Mononuclear cell (primary cell): ENCODE results near the gene PITPNA.

DNA sequence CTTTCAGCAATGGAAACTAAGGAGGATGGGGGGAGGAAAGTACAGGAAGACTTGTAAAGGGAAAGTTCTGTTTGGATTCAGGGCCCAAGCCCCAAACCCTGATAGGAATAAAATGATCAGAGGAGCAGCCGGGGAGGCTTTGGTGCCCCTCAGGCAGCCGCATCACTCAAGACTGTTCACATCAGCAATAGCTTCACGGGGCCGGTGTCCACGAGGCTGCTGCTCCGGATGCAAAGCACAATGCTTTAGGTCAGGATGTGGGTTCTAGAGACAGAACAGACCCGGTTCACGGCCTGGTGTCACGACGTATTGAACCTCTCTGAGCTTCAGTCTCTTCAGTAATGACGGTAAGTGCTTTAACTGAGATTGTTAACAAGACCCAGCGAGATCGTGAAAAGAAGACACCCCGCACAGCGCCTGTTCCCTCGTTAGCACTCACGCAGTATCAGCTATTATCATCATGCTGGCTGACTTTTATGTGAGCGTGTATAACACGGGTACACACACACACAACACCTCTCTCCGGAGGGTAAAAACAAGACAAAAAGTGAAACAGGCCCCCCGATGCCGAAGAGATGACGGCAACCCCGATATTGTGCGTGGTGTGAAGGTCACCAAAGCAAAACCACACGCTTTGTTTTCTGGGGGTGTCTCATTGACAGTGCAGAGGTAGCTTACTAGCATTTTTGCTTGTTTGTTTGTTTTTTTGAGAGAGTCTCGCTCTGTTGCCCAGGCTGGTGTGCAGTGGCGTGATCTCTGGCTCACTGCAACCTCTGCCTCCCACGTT, 21.4 kb upstream of the ABR start:
- RRBS: 22% methylated on average over 6 of the region's 29 CpGs

DNA sequence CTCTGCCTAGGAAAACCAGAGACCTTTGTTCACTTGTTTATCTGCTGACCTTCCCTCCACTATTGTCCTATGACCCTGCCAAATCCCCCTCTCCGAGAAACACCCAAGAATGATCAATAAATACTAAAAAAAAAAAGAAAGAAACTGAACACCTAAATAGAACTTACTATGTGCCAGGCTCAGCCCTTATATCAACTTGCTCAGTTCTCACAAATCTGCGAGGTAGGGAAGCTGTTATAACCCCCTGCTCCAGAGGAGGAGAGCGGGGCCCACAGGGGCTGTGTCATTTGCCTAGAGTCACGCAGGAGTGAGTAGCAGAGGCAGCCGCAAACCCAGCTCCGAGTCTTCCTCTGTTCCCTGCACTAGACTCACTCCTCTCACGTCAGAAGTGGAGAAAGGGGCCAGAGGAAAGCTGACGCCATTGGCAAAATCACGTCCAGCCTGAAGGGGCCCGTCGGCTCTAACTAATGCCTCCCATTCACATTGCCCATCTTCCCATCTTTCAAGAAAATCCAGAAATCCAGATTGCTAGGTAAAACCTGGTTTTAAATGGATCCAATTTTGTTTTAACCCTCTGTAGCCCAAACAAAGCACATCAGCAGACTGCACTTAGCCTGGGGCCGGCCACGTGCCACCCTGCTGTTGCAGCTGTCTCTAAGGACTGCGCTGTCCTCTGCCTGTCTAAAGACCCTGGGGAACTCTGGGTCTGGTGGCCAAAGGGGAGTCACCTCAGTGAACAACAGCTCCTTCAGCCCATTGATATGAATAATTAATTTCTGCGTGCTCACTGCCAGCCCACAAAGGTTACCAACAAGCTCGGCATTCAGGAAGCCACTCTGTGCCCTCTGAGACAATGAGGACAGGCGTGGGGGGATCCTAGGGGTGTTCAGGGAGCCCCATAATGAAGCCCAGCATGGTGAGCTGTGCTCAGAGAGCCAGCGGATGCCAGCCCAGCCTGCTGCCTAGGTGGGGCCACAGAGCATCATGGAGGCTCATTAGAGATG, 36.6 kb upstream of the ABR start:
- RRBS: no CpG with 5 or more reads among the region's 18 CpGs

DNA sequence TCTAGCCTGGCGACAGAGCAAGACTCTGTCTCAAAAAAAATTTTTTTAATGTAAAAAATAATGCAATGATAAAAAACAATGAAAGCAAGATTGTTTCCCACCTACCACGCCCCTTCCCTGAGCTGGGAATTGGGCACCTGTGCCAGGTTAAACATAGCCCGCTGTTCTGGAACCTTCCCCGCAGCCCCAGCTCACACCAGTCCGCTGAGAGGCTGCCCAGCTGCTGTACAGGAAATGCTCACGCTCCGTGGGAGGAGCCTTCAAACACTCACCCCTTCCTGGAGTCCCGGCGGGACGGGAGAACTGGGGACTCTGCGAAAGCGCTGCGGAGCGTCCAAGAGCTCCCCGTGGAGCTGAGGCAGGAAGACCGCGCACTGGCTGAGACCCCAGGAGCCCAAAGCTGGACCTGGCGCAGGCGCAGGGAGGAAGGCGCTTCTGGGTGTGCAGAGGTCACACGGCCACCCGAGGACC, 16.6 kb upstream of the BHLHA9 start:
- RRBS: no CpG with 5 or more reads among the region's 22 CpGs

DNA sequence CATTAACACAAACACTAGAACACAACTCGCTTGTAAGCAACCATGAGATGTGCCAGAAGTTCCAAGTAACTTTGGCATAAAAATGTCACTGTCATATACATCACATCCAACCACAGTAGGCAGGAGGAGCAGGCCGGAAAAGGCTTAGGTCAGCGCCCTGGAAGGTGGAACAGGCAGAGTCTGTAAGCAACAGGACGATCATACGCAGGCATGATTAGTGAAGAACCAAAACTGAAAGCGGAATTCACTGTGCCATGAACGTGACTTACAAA, 52.4 kb downstream of the YWHAE start:
- RRBS: no CpG with 5 or more reads among the region's 7 CpGs

- RRBS: 100% methylated on average over 3 of the region's 11 CpGs
These were observed 21.4 kb upstream of the YWHAE start for GRCh38 chr17:1421432-1421873.

GRCh38 chr17:1463169-1463783, 7.2 kb upstream of the CRK start:
- RRBS: 1% methylated on average over 3 of the region's 12 CpGs

GRCh38 chr17:1517840-1518745, 1.7 kb upstream of the INPP5K start:
- RRBS: no CpG with 5 or more reads among the region's 6 CpGs

- RRBS: no CpG with 5 or more reads among the region's 9 CpGs
These were observed 22.3 kb upstream of the INPP5K start for GRCh38 chr17:1538628-1539206.

DNA sequence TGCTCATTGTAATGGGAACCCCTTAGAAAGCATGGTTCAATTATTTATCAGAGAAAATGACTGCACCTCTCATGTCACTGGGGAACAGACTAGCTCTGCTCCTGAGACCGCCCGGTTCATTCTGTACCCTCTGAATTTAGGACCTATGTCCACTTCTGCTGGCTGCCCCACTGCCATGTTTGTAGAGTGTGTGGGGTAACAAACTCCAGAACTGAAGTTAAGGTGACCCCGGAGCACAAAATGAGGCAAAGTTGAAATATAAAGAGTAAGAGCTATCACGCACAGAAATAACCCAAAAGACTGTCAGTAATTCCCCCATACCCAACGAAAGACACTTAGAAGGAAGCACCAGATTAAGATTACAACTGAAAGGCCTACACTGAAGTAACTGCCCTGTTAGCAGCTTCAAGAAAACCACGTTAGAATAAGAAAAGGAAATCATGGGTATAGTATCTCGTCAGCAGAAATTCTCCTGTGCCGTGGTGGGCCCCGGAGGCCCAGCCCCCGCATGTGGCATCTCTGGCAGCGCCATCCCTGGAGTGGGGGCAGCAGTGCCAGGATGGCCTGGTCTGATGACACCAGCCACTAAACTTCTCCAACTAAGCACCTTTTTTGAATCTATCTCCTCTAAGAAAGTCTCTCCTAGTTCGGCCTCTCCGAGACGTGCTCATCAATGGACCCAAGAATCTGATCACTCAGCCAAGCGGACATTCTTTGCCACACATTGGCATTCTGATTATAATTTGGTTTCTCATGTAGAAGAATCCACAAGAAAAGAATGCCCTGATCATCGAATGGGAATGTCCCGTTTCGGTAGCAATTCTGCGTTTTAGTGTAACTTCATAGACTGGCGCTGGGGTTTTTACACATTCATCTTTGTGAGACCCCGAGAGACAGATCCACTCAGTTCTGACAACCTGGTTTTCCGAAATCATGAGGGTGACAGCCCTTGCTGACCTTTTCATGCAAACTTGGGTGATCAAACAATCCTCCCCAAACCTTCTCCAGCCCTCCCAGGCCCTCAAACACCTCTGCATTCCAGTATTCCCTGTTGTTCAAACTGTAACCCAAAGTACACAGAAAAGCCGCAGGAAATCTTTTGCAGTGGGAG, 18.7 kb downstream of the PITPNA start:
- RRBS: 100% methylated on average over 2 of the region's 23 CpGs

DNA sequence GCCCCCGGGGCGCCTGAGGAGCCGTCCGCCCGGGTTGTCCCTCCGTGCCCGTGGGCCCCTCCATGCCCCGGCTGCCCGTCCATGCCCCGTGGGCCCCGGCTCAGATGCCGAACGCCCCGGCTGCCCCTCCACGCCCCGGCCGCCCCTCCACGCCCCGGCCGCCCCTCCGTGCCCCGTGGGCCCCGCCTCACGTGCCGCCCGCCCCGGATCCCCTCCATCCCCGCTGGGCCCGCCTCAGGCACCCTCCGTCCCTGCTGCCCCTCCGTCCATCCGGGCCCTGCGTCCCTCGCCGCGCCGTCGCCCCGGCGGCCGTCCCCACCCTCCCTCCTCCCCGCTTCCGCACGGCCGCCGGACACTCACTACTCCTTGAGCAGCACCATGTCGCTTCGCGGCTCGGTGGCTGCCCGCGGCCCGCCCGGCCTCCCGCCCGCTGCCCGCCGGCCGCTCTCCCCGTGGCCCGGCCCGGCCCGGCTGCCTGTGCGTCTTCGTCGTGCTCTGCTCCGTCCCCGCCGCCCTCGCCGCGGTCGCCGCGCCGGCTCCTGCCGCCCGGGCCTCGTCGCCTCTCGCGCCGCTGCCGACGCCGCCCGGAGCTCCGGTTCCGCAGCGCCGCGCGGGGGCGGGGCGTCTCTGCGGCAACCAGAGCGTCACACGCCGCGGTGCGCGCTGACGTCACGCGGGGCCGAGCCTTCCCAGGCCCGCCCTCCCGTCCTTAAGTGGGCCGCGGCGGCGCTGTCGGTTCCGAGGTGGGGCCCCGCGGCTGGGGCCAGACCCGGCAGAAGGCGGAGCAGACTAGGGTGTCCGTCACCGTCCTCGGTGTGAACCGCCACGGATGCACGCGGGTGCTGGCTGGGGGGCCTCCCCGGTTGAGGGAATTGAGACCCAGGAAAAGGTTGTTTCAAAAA, at the start of gene PITPNA:
Gene PITPNA (minus strand): TSS at position 612 of the 902 bp plus-strand sequence.
- RRBS: 2% methylated on average over 63 of the region's 126 CpGs

- RRBS: no CpG with 5 or more reads among the region's 38 CpGs
These were observed 11.8 kb upstream of the PITPNA start for GRCh38 chr17:1574099-1575073.

DNA sequence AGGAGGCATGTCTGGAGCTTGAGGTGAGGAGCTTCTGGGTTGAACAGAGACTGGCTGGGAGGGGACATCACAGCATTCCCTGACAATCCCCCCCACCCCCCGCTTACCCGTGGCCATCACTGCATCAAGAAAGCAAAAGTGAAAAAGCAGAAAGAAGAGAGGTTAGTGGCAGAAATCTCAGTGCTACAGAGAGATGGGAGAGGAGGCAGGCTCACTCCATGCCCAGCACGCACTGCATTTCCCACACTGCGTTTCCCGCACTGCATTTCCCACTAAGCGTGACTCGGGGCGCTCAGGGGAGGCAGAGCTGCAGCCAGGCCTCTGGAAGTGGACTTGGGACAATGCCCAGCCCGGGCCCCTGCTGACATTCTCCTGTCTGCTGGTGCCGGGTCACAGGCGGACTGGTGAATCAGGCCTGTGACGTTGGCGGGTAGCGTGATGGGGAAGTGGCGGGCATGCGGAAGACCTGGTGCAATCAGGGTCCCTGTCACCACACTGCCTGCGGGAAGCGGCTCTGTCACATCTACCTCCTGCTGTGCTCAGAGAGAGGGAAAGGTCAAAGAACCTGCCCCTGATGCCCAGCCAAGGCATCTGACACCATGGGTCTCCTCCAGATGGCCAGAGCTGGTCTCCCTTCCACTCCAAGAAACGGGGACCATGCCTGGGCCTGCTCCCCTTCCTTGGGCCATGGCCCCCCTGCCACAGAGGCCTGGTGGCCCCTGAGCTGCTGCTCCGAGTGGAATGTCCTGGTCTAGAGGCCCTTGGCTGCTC, 24.4 kb upstream of the PITPNA start:
- RRBS: no CpG with 5 or more reads among the region's 20 CpGs

GRCh38 chr17:1604701-1605566, 23.7 kb downstream of the SLC43A2 start:
- RRBS: 72% methylated on average over 19 of the region's 40 CpGs

DNA sequence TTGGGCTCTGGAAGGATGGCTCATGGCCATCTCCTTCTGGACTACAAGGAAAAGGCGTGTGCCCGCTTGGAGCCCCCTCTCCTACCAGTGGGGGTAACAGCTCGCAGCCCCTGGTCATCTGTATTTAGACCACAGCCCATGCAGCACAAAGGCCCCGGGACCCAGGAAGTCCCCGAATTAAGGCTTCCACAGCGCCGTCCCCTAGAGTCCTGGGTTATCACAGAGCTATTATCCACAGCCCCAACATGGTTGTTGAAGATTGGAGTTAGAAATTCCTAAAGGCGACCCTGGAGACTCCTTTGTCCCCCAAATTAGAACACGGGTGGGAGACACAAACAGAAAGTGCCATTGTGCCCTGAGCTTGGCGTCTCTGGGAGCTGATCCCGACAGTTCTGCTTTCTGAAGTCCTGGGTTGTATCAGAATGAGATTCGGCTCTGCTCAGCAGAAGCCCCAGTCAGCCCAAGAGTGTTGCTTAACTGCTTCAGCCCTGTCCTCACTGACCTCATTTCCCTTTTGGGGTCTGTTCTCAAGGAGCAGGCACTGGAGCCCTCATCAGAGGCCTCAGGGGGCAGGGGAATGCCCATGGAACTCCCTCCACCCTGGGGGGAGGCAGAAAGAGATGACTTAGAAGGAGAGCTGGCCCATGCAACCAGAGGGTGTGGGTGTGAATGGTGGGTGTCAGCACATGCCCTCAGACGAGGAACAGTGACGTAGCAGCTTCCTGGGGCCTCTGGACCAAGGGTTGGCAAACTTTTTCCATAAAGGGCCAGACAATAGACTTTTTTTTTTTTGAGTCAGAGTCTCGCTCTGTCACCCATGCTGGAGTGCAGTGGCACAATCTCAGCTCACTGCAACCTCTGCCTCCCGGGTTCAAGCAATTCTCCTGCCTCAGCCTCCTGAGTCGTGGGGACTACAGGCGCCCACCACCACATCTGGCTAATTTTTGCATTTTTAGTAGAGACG, 21.4 kb downstream of the SLC43A2 start:
- RRBS: no CpG with 5 or more reads among the region's 19 CpGs

- RRBS: 44% methylated on average over 4 of the region's 14 CpGs
These were observed 10.9 kb downstream of the SLC43A2 start for GRCh38 chr17:1617774-1618187.

- RRBS: no CpG with 5 or more reads among the region's 4 CpGs
These were observed 2.1 kb upstream of the SLC43A2 start for GRCh38 chr17:1630800-1631065.

DNA sequence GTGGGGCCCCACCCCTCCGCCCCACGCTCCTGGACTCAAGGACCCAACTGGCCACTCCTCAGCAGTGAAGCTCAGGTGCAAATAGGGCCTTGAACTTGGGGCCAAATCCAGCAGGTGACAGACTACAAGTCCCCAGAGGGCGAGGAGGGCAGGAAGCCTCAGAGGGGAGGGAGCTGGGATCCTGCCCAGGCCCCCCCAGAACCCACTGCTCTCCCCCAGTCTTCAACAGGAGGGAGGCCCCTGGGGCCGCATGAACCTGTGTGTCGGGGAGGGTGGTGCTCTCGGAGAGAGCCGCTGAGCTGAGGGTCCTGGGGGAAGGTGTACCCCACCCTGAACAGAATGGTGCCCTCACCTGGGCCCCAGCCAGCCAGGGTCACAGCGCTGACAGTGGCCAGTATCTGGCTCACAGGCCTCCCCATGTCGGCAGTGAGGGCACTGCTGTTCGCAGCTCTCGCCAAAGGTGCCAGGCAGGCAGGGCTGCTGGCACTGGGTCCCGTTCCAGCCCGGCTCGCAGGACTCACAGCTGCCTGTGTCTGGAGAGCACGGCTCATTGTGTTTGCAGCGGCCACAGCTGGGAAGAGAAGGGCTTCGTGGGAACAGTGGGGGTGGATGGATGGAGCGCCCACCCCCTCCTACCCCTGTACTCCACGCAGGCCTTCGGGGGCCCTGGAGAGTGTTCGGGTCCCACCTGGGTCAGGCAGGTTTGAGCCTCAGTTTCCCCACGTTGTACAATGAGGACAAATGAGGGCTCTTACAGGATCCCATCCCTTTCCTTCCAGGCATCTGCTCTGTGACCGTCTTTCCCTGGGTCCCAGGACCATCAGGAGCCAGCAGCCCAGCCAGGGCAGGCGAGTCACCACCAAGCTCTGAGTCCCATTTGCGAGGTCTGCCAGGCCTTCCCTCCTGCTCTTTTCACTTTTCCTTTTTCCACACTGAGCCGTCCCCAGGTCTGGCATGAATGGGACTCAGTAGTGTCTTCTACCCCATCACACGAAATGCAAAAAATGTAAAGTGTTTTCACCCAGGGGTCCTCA, 5.1 kb downstream of the SCARF1 start:
- RRBS: no CpG with 5 or more reads among the region's 27 CpGs

GRCh38 chr17:1735546-1736230, 7.0 kb upstream of the SERPINF2 start:
- RRBS: 92% methylated on average over 1 of the region's 21 CpGs

- RRBS: 88% methylated on average over 2 of the region's 14 CpGs
These were observed 14.5 kb downstream of the SERPINF1 start for GRCh38 chr17:1776261-1776915.

GRCh38 chr17:1779286-1780598, 17.9 kb downstream of the SERPINF1 start:
- RRBS: no CpG with 5 or more reads among the region's 29 CpGs